UCH-1 (cell line): ENCODE data around the genes CLEC20A and RALGPS2.

- RRBS, result no CpG with 5 or more reads among the region's 9 CpGs
These were observed 336.1 kb downstream of the SEC16B start for GRCh38 chr1:177633786-177634080.

- RRBS, result no CpG with 5 or more reads among the region's 9 CpGs
These were observed 34.9 kb downstream of the SEC16B start for GRCh38 chr1:177934834-177935447.

GRCh38 chr1:177961145-177961919 is 8.5 kb downstream of the SEC16B start:
- RRBS, result no CpG with 5 or more reads among the region's 6 CpGs

GRCh38 chr1:178021917-178022292 is 52.0 kb upstream of the SEC16B start:
- RRBS, result no CpG with 5 or more reads among the region's 4 CpGs

GRCh38 chr1:178192514-178193154 is 98.7 kb downstream of the RASAL2 start:
- RRBS, result no CpG with 5 or more reads among the region's 5 CpGs

DNA sequence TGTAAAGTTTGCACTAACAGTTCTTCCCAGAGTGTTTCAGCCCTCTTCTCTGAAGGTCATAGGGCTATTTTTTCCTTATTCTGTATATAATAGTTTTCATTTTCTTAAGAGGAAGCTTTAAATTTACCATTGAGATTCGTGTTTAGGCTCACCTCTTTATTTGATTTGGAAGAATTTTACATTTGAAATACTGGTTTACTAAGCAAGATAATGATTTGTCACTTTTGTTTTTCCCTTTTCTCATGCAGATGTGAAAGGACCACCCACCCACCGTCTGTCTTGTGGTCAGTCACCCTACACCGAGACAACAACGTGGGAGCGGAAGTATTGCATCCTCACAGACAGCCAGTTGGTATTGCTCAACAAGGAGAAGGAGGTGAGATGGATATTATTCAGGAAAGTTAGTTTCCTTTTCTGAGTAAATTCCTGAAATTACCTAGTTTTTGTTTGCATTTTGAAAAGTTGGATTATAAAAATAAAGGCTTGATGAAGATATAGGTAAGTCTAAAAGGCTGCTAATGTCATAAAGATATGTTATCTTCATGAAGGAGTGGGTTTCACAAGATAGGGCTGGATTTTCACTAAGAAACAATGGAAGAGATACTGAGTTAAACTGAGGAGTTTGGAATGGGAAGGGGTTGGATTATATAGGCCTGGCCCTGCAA is 189.5 kb downstream of the RASAL2 start:
- RRBS, result no CpG with 5 or more reads among the region's 5 CpGs

DNA sequence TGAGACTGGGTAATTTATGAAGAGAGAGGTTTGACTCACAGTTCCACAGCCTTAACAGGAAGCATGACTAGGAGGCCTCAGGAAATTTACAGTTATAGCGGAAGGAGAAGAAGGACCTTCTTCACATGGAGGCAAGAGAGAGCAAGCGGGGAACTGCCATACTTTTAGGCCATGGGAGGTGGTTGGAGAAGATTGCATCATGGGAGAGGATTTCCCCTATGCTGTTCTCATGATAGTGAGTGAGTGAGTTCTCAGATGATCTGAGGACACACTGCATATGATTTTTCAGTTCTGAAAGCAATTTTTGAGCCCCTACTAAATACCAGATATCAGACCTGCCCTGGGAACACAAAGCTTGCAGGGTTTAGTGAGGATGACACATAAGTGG is 87.8 kb downstream of the CLEC20A start:
- RRBS, result no CpG with 5 or more reads among the region's 2 CpGs

DNA sequence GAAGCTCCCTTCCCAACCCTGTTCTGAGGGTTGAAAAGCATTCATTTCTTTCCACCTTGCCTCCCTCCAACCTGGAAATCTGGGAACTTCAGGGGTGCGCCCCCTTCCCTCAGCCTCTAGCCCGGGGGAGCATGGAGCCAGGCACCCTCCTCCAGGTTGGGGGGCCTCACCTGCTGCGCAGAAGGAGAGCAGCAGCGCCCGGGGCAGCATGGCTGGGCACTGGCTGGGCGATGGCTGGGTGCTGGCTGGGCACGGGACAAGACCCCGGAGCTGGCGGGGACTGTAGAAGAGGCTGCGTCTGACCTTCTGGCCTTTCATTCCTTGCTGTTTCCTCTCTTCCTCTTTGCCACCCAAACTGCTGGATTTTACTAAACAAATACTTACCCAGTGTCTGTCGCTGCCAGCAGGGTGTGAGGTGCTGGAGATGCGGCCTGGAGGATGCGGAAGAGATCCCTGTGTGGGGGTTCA is at the start of gene CLEC20A:
Gene CLEC20A (minus strand): TSS at position 235 of the 468 bp plus-strand sequence.
- RRBS, result 49% methylated on average over 7 of the region's 13 CpGs

- RRBS, result no CpG with 5 or more reads among the region's 3 CpGs
These were observed 79.4 kb upstream of the RALGPS2 start for GRCh38 chr1:178645550-178646140.

DNA sequence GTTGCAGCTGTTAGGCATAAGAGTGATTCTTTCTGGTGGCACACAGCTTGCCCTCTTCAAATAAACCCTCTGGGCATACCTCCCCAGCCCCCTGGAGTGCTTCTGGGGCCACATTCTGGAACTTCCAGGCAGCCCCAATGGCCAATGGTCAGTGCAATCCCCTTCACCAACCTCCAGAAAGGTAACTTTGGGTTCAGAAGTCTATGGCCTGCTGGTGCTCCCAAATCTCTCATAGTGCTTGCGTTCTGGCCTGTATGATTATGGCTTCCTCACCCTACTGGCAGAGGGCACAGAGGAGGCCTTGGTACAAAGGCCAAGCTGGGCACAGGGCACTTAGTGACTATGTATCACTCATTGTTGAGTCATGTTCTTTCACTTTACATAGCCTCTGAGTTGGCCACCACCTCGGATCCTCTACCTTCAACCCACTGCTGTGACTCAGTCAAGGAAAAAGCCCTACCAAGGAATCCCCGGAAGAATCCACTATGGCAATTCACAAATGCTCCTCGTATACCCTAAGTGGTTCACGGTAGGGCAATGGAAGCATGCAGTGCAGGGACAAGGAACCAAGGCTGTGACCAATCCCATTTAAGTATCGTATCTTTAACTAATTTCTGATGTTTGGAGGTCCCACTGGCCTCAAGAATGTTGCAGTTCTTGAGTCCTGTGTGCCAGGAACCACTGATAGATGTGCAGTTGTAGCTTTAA is 71.9 kb upstream of the RALGPS2 start:
- RRBS, result no CpG with 5 or more reads among the region's 6 CpGs

- RRBS, result 4% methylated on average over 32 of the region's 125 CpGs
These were observed at the start of gene RALGPS2 for GRCh38 chr1:178724698-178725705. TSS of gene RALGPS2 (plus strand) at chr1:178725244.

DNA sequence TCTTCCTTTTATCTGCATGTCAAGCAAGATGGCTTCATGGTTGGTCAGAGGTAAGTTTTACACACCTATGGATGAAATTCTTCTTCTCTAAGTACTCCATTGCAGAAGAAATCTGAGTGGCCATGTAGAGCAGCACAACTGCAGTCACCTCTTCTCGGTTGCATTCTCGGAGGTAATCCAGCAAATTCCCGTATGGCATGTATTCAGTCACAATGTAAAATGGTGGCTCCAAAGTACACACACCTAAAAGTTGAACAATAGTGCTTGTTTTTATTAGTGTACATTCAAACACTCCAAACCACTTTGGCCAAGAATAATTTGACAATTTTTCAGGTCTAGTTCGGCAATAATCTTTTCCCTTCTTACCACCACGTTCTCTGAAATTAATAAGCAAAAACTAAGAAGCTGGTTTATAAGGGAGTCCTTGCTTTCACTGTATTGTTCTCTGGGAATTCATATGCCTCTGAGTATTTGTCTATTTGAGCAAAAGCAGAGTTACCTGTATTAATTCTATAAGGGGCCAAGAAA is 36.7 kb downstream of the TOR3A start:
- RRBS, result no CpG with 5 or more reads among the region's 5 CpGs

DNA sequence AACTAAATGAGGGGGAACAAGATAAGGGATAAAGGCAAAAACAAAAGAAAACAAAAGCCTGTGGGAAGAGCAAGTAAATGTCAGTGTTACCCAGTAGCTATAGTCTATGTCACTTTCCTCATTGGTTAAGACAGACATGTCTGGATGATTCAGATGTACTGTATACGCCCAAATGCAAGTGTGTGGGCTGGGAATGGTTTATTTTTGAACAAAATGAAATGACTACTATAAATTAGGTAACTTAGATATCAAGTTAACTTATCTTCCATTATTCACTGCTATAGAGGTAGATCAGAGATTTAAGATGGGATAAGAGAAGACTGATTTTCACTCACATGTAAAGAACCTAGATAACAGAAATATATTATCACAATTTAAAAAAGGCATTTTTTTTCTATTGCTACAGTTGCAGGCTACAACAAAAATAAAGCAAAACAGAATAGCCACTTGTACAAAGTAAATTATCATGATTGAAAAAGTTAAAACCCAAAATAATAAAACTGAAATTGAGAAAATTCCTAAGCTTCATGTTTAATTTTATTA is 60.1 kb downstream of the TOR3A start:
- RRBS, result no CpG with 5 or more reads among the region's 1 CpG

DNA sequence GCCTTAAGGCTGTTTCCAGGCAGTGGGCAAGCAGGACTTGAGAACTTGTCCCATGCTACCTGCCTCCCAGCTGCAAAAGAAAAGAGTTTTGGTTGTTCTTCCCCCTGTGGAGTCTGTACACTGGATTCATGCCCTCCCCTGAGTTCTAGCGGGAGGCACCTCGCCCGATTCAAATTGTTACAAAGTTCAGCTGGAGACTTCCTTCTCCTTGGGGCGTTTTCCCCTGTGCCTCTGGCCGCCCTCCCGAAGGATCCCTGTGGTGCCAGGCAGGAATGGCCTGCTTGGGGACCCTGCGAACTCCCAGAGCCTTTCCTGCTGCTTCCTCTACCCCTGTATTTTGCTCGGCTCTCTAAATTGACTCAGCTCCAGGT is 58.5 kb downstream of the NPHS2 start:
- RRBS, result no CpG with 5 or more reads among the region's 8 CpGs

DNA sequence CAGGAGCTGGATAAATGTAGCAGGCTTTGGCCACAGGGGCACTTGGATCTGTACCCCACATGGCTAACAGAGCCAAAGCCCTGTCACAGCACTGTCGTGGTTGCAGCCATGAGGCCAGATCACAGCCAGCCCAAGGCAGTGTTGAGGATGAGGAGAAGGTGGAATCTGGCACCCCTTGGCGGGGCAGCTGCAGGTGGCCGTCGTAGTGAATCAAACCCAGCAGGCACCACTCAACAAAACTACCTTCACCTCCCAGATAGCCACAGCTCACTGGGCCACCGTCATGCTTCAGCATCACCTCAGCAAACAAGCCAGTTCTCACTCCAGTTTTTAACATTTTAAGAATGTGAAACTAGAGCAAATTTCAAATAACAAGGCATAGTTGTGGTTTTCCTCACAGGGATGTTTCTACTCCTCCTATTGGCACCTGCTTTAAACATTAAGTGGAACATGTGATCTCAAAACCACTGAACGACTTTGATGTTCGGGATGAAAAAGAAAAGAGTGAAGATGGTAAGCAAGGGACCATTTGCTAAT is 45.7 kb downstream of the TOR1AIP2 start:
- RRBS, result no CpG with 5 or more reads among the region's 7 CpGs

- RRBS, result no CpG with 5 or more reads among the region's 17 CpGs
These were observed 692 bp downstream of the TOR1AIP1 start for GRCh38 chr1:179882881-179883072.

DNA sequence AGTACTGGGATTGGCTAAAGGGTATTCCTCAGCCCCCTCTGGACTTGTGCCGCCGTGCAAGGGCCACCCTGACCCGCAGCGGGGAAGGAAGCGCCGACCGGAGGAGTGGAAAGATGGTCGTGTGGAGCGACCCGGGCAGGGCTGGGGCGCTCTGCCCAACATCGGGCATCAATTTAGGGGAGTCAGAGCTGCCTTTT is 886 bp downstream of the TOR1AIP1 start:
- RRBS, result no CpG with 5 or more reads among the region's 12 CpGs

- RRBS, result no CpG with 5 or more reads among the region's 5 CpGs
These were observed 17.5 kb downstream of the CEP350 start for GRCh38 chr1:179971956-179972617.

DNA sequence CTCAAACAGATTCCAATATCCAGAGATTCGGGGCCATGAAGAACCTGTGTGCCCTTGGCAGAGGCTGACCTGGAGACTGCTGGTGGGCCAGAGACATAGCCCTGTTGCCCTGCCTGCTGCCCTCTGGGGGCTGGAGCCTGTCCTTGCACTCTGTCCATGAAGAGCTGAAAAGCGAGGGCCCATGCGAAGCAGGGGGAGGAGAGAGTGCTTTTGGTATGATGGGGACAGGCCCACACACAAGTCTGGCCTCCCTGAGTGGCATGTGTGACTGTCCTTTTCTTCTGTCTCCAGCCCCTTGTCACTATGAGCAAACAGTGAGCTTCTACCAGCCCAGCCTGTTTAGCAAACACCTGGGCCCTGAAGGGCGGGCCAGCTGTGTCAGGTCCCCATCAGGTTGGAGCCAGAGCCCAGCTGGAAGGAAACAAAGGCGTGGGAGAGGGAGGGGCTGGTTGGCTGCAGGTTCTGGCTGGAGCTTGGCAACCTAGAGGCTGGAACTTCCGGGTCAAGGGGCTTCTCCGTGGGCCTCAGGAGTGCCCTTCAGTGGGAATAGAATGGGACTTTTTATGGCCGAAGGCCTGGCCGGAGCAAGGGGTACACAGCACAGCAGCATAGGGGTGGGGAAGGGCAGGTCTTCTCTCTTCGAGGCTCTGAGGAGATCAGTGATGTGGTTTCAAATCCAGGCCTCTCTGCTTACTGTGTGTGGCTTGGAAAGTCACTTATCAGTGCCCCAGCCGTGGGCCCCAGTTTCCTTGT is 14.3 kb downstream of the QSOX1 start:
- RRBS, result 86% methylated on average over 4 of the region's 11 CpGs

GRCh38 chr1:180502771-180503319 is 468 bp upstream of the ACBD6 start:
- RRBS, result 2% methylated on average over 3 of the region's 37 CpGs